ENCODE results near the genes ERFL and PSG5.

- PRO-cap, result no peak
- RAMPAGE, long total RNA, 4 experiments, result no peak in any of the 4 experiments
Measured at GRCh38 chr19:41904196-41905380, 21.6 kb downstream of the ARHGEF1 start.

DNA sequence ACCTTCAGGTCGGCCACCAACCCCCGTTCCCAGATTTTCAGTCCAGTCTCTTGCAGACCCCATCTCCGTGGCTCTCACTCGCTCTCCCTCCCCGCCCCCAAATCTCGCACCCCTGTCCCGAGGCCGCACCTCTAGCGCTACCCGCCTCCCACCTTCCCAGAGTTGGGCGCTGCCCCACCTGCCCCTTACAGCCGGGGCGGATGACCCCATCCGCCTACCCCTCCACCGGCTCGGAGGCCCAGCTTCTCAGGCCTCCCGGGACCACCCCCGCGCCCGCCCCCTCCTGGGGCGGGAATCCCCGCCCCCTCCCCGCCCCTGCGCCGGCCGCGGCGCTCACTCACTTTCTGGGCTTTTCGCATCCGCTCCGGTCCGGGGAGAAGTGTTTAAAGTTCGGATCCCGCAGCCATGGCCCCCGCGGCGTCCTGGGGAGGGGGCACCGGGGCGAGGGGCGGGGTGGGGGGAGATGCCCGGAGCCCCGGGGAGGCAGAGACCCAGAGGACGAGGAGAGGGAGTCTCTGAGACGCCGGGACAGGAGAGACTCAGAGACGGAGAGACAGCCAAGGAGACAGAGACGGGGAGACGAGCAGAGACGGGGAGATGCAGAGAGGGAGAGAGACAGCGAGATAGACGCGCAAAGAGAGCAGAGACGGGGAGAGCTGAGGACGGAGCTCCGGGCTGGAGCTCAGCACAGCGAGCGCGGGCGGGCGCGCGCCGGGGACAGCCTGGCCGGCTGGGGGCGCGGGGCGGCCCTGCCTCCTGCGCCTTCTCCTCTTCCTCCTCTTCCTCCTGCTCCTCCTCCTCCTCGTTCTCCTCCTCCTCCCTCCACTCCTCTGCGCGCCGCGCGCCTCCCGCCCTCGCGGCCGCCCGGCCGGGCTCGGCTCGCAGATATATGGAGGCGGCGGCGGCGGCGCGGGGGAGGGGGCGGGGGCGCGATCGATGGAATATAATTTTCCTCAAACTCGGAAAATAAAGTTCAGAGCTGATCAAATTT, at the start of gene ERFL:
ERFL (minus strand) TSS at position 751 of the 991 bp plus-strand sequence.
- PRO-cap, result no peak
- RAMPAGE, long total RNA, 4 experiments, result no peak in any of the 4 experiments

DNA sequence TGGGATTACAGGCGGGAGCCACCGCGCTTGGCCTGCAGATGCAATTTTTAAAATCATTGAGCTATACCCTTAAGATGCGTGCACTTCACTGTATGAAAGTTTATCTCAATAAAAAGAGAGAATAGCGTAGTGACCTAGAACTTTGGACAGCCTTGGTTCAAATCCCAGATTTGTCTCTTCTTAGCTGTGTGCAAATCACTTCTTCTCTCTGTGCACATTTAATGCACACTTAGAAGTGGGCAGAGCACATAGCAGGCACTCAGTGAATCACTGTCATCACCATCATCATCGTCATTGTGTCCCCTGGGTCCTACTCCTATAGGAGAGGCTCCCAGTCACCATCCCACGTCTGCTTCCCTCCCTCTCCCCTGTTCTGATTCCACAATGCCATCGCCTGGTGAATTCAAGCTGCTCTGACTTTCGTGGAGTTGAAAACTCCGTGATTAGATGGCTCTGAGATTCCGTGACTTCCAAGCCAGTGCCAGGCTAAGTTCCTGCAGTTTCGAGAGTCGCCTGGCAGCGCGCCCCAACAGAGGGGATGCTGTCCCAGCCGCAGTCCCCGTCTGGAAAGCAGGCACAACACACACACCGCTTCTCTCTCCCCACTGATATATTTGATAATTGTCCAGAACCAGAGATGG, 7.0 kb upstream of the RABAC1 start:
- PRO-cap, result no peak
- RAMPAGE, long total RNA, 4 experiments, result no peak in any of the 4 experiments

DNA sequence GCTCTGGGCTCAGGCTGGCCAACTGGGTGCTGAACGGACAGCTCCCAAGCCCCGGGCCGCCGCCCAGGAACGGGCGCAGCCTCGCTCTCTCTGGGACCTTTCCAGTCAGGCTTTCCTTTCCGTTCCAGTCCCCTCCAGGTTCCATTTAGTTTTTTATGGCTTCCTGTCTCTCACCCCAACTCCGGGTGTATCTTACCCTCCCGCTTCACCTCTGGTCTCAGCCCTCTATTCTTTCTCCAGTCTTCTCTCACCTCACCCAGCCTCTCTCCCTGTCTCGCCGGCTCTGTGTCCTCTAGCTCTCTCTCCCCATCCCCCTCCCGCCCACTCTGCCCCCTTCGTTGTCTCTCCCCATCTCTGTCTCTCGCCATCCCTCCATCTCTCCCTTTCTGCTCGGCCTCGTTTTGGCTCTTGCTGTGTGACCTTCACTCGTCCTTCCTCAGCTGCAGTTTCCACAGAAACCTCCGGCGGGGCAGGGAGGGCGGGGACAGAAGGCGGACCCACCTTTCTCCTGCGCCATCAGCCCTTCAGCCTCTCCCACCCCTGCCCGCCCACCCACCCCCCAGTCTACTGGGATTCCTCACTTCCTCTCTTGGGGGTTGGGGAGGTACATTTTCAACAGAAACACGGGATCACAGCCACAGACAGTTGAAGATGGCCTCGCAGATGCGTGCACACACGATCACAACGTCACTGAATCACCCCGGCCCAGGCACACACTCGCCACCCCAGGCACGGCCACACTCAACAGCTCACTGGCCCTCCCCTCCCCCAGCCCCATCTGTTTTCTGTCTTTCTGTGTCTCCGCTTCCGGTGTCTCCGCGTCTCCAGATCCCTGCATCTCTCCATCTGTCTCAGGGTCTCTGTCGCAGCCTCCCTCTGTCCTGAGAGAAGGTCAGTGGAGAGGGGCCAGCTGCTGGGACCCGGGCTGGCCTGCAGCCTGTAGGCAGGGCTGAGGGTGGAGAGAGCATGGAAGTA, 3.5 kb upstream of the ATP1A3 start:
- PRO-cap, result no peak
- RAMPAGE, long total RNA, 4 experiments, result no peak in any of the 4 experiments

DNA sequence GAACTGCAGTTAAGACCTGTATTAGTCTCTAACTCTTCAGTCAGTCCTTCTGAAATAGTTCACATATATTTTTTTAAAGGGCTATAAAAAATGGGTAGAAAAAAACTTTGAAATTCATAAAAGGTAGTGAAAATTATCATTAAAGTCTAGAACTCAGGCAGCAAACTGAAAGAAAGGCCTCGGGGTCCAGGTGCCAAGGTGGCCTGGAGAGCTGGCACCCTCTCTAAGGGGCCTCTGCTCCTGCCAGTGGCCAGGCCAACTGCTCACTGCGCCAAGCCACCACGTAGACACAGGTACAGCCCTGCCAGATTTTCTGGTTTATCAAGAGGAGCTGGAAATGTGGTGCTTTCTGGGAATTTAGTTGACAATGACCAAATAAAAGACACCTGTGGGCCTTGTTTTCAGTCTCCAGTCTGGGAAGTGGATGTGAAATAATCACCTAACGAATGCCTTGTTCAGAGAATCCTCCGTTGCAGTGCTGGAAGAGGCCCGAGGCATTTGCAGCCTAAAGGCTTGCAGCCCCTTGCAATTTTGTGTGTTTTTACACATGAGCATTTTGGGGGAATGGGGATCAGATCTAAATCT, 22.8 kb downstream of the ZNF574 start:
- PRO-cap, result no peak
- RAMPAGE, long total RNA, 4 experiments, result no peak in any of the 4 experiments

- PRO-cap, result no peak
- RAMPAGE, long total RNA, 4 experiments, result no peak in any of the 4 experiments
Measured at GRCh38 chr19:42122682-42123633, 9.3 kb downstream of the POU2F2 start.

GRCh38 chr19:42199256-42200255, 17.9 kb downstream of the DEDD2 start:
- PRO-cap, result no peak
- RAMPAGE, long total RNA, 4 experiments, result start-site peak on the minus strand in 1 of 4 experiments, at chr19:42199439-42199524 at its widest, 23 reads per replicate

DNA sequence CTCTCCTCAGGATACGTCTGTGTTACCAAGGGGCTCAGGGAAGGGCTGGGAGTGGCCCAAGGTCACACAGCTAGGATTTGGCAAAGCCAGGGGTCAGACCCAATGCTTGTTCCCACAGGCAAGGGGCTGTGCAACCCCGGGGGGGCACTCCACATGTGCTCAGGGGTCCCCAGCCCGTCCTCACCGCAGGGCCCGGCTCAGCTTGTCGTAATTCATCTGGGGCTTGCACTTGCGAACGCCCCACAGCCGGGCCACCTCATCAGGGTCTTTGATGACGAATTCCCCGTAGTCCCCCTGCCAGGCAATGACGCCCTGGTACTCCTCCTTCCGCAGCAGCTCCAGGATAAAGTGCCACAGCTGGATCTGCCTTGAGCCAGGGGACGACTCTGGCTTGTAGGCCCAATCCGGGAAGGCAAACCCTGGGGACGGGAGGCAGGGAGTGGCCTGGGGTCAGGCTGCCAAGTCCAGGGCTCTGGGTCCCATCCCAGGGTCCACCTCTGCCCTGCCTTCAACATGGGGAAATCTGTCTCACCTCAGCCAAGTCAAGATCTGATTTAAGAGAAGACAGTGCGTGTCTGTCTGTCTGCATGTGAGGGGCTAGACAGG, 4.7 kb downstream of the ERF start:
- PRO-cap, result unidirectional peak, plus-strand start at position 354 of the sequence
- RAMPAGE, long total RNA, 4 experiments, result no peak in any of the 4 experiments

- PRO-cap, result no peak
- RAMPAGE, long total RNA, 4 experiments, result no peak in any of the 4 experiments
Measured at GRCh38 chr19:42252955-42253104, 2.1 kb downstream of the ERF start.

GRCh38 chr19:42279761-42280872, 11.1 kb downstream of the CIC start:
- PRO-cap, result bidirectional peak, plus-strand start at chr19:42280034, minus-strand start at chr19:42280109; bidirectional peak, plus-strand start at chr19:42280605, minus-strand start at chr19:42280421; bidirectional peak, plus-strand start at chr19:42280824, minus-strand start at chr19:42280702
- RAMPAGE, long total RNA, 4 experiments, result no peak in any of the 4 experiments

DNA sequence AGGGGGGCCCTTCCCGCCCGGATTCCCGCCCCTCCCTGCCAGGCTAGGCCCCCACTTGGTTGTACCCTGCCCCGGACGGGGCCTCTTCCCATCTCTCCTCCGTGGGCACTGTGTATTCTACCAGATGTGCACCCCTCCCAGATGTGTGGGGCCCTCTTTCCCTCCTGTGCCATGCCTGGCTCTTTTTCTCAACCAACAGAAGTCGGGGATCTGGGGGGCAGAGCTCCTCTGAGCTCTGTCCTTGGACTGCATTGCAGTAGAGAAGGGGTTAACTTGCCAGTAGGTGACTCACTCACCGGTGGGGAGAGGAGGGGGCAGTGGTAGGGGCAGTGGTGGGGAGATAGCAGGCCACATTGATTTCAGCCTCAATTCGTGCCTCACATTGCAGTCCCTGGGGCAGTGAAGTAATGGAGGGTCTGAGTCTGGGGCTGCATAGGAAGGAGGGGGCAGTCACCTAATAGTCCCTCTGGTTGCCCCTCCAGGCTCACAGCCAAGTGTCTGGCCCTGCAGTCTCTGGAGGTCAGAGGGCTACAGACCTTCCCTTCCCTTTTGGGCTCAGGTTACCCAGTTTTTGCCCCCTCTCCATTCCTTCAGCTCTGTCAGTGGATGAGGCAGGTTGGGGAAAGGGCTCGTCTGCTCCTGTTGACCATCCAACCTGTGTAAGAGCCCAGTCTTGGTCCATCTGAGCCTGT, 12.8 kb downstream of the CIC start:
- PRO-cap, result bidirectional peak, plus-strand start at position 198 of the sequence, minus-strand start outside the sequence
- RAMPAGE, long total RNA, 4 experiments, result no peak in any of the 4 experiments

DNA sequence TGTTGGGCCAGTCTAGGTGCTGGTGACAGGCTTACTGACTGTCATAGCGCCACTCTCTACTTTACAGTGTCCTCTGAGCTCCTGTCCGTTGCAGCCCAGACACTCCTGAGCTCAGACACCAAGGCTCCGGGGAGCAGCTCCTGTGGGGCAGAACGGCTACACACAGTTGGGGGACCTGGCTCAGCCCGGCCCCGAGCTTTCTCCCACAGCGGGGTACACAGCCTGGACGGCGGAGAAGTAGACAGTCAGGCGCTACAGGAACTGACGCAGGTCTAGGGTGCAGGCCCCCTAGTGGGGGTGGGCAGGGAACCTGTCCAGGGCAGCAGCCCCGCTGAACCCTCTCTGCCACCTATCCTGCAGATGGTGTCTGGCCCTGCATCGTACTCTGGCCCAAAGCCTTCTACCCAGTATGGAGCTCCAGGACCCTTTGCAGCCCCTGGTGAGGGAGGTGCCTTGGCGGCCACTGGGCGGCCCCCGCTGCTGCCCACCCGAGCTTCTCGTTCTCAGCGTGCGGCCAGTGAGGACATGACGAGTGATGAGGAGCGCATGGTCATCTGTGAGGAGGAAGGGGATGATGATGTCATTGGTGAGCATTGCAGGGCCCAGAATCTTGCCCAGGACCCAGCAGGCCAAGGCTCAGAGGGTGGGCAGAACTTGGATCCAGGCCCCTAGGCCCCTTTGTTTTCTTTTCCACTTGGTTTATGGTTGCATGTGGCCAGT, 13.0 kb upstream of the PRR19 start:
- PRO-cap, result no peak
- RAMPAGE, long total RNA, 4 experiments, result no peak in any of the 4 experiments

- PRO-cap, result no peak
- RAMPAGE, long total RNA, 4 experiments, result no peak in any of the 4 experiments
Measured at GRCh38 chr19:42366557-42367202, 23.4 kb downstream of the CNFN start.

- PRO-cap, result no peak
- RAMPAGE, long total RNA, 4 experiments, result no peak in any of the 4 experiments
Measured at GRCh38 chr19:42412307-42413195, 14.6 kb downstream of the LIPE start.

DNA sequence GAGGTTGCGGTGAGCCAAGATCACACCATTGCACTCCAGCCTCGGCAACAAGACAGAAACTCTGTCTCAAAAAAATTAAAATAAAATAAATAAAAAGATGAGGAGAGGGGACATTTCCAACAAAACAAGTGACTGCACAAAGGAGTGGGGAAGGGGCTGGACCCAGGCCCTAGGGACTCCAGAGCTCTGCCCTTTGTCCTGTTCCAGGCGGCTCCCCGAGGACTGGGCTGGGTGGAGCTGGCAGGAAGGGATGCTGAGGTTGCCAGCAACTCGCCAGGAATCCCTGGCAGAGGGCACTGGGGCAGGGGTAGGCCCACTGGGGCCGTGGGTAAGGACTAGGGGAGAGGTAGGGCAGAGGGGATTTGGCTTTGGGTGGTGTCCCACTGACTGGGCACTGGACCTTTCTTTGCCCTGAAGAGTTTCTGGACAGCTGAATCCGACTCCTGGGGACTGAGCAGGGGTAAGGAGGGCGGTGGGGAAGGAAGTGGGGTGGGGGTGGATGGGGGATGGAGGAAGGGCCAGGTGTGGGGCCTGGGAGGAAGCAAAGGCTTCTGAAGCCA, 7.9 kb downstream of the LIPE start:
- PRO-cap, result no peak
- RAMPAGE, long total RNA, 4 experiments, result no peak in any of the 4 experiments

DNA sequence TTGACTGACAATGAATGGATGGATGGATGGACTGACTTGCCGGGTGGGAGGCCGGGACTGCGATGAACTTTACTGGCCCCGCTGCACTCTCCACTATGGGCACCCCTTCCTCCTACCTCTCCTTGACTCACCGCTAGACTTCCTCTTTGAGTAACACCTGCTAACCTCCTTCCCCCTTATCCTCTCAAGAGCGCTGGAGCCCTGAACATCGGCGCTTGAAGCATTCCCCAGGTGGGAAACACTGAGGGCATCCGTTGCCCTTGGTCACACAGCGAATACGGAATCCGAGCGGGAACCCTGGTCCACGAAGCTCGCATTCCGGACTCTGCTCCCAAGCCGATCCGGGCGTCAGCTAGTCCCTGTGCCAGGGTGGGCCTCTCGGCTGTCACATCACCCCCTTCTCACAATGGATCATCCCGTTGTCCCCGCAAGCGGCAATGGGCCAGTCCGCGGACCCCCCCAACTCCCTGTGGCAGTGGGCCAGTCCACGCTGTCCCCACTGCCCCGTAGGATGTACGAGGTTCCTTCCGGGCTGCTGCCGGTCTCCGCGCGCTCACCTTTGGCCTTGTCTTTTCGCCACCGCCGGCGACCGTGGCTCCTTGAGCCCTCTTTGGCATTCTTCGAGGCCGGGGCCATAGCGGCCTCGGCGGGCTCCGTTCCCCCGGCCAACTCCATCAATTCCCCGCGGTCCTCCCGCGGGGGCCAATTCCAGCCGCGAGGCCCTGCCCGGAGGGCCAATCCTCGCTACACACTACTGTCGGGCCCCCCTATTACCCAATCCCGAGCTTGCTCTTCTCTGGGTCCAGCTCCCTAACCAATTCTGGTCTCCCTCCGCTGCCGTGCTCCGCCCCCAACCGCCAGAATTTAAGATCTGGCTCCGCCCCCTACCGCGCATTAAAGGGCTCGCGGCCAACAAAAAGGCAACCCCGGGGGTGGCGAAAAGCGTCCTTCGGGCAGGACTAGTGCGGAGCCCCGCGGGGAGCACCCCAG, 4.0 kb downstream of the LIPE start:
- PRO-cap, result bidirectional peak, plus-strand start at position 894 of the sequence, minus-strand start at position 681 of the sequence
- RAMPAGE, long total RNA, 4 experiments, result start-site peak on the minus strand in 2 of 4 experiments, centred at positions 695 to 702 of the sequence, 11 to 21 reads per replicate

- PRO-cap, result no peak
- RAMPAGE, long total RNA, 4 experiments, result no peak in any of the 4 experiments
Measured at GRCh38 chr19:42474689-42475376, 32.1 kb upstream of the CXCL17 start.

- PRO-cap, result no peak
- RAMPAGE, long total RNA, 4 experiments, result no peak in any of the 4 experiments
Measured at GRCh38 chr19:43186411-43186740, at the start of gene PSG5. Gene PSG5, minus strand, starts transcription at chr19:43186536.

- PRO-cap, result no peak
- RAMPAGE, long total RNA, 4 experiments, result no peak in any of the 4 experiments
Measured at GRCh38 chr19:43439208-43439752, 24.6 kb downstream of the TEX101 start.

DNA sequence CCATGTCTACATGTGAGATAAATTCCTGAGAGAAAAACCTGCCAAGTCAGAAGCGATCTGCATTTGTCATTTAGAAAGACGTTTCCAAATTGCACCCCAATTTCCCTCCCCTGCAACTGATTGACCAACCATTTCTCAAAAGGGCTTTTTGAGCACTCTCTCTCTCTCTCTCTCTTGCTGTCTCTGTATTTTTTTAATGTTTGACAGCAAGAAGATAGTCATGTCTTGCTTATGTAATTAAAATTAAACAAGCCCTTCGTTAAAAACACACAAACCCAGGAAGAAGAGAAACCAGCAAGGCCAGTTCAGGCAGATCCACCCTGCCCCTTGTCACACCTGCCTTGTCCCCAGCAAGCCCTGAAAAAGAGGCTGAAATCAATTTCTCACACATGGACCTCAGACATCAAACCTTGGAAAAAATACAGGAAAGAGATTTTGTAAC, 9.8 kb downstream of the LYPD3 start:
- PRO-cap, result no peak
- RAMPAGE, long total RNA, 4 experiments, result no peak in any of the 4 experiments

Measured in gastroesophageal sphincter (tissue), 4 donors.